ENCODE data around the genes SH2D7 and IDH3A.

GRCh38 chr15:76964155-76964537 is 30.8 kb upstream of the PSTPIP1 start:
- PRO-cap, result no peak

DNA sequence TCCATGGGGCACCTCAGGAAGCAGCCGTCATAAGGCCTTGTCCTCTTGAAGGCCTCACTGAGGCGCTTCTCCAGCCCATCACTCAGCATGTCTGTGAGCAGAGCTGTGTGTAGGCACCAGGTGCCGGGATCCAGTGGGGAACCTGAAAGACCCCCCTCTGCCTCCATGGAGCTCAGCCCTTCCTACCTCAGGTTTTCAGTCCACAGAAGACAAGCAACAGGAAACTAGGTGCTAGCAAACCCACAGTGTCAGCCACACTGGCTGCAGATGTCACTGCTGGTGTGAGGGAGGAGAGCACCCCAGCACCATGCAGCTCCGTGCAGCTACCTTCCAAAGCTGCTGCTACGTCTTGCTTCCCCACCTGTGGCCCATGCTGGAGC is 17.9 kb downstream of the PSTPIP1 start:
- PRO-cap, result no peak

- PRO-cap, result no peak
Measured at GRCh38 chr15:77042480-77042725, 28.5 kb downstream of the TSPAN3 start.

DNA sequence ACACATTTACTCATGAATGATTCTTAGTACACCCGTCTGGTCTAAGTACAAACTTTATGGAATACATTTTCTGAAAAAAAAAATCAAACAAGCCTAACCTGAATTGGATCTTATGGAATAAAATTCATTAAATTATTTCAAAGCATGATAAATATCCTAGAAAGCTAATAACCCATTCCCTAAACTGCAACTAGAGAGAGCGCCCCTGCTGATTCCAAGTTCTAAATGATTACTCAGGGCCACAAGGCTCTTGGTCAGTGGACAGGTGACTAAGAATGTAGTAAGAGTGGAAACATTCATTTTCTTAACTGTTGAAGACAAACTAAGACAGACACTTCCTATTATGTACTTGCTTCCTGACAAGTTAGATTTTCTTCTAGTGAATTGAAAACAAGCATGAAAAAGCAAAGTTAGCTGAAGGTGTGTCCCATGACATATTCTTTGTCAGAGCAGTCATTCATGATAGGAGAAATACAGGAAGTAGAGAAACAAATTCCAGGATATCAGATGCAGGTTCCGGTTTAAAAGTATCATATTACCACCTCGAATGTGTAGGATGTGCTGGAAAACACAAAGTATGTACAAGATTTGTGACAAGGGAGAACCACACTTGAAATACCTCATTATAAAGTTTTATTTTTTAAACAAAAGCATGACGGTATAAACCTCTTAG is 6.4 kb downstream of the TSPAN3 start:
- PRO-cap, result no peak

DNA sequence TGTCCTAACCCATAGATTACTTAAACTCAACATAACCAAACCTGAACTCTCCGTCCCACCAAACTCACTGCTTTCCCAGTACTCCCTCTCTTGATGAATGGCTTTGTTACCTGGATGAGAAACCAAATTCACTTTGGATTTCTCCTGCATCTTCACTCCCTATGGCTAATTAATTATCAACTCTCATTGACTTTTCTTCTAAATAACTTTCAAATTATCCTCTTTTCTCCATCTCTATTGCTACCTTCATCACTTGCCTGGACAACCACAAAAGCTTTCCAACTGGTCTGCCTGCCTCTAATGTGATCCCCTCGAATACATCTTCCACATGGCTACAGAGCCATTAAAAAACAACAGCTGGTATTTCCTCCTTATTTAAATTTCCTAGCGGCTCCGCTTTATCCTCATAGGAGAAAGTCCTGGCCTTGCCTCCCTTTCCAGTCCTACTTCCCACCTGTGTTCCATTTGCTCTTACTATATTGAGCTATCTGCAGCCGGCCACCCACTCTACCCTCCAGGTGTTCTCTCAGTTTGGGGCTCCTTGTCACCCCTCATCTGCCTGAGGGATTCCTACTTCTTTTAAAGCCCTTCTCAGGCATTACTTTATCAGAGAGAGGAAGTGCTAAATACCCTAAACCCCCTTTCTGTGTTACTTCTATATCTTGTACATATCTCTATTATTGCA is 49.6 kb upstream of the TSPAN3 start:
- PRO-cap, result no peak

- PRO-cap, result no peak
Measured at GRCh38 chr15:77178817-77179386, 108.0 kb upstream of the TSPAN3 start.

- PRO-cap, result no peak
Measured at GRCh38 chr15:77181056-77181941, 110.4 kb upstream of the TSPAN3 start.

GRCh38 chr15:77334612-77335989 is 84.8 kb downstream of the PEAK1 start:
- PRO-cap, result no peak

- PRO-cap, result no peak
Measured at GRCh38 chr15:77418625-77419059, 1.3 kb downstream of the PEAK1 start.

GRCh38 chr15:77424948-77425549 is 4.4 kb downstream of the HMG20A start:
- PRO-cap, result no peak

DNA sequence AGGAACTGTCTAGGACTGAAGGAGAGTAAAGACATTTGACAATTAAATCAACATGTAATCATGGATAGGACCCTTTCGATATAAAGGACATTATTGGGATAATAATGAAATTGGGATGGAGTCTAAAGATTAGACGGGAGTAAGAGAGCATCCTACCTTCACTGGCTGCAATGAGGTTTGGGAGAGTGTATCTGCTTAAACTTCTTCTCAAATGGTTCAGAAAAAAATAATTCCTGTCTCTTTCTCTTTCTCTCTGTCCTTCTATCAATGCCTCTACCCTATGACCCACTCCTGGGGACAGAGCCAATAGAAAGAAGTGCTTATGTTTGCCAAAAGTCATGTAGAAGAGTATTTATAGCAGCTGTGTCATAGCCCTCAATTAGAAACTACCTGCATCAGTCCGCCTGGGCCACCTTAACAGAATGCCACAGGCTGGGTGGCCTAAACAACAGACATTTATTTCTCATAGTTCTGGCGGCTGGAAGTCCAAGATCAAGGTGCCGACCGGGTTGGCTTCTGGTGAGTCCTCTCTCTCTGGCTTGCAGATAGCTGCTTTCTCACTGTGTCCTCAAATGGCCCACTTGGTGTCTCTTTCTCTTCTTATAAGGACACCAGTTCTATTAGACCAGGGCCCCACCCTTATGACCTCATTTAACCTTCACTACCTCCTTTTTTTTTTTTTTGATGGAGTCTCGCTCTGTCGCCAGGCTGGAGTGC is 92.5 kb downstream of the HMG20A start:
- PRO-cap, result no peak

DNA sequence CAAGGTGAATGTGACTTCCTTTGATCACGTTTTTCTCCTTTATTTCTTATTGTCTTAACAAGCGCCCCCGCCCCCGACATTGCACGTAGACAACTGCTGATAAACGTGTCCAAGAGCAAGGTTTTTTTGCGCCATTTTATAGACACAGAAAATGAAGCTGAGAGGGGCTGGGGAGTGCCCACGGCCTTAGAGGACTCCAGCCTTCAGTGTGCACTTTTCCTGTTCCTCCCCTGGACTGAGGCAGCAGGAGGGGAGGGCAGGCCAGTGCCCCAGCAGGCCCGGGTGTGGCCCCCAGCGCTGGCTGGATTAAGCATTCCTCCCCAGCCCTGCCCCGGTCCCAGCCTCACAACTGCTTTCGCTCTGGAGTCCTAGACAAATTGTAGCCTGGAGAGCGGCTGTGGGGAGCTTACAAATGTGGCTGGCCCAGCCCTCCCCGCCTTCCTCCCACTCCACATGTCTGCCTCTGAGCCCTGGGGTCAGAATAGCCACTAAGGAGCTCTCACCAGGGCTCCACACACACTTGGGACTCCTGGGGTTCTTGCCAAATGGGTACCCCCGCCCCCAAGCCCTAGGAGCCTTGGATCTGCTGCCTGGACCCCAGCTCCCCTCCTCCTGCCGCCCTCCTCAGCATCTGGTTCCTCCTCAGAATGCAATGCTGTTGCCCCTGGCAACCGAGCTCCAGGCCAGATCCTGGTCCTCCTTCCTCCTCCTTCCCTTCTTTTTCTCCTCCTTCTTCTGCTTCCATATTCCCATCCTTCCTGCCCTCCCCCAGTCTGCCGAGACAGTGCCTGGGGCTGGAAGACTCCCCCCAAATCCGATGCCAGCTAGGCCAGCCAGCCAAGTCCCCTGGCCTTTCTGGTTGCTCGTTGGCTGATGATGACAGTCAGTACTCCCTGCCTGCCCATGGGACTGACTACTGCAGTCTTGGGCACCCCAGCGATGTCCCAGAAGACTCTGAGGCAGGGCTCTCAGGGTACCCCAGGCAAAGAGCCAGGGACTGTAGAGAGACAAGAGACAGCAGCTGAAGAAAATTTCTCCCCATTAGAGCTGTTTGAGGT is 91.2 kb downstream of the LINGO1 start:
- PRO-cap, result no peak

DNA sequence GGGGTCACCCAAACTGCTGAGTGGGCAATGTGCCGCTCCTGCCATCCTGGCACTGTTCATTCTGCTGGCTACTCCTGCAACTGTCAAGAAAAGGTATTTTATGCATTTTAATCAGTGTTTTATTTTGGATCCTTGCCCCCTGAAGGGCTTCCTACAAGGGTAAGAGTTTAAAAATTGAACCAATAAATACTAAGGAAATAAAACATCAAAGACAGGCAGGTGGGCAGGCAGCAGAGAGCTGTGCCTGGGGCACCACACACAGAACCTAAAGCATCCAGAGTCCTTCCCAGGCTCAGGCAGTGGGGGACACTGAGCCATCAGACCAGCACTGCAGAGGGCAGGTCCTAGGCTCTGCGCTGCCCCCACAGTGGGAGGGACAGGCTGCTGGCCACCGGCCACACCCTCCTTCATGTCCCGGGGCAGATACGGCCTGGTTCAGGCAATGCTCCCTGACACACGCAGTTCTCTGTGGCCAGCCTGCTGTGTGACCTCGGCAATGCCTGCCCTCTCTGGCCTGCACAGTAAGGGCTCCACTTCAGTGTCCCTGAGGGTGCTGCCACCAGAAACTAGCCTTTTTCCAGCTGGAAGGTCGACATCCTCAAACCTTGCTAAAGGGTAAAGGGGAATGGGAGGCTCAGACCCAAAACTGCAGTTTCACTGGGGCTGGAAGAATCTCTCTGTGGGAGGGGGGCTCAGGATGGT is 12.5 kb downstream of the LINGO1 start:
- PRO-cap, result no peak

- PRO-cap, result no peak
Measured at GRCh38 chr15:77630669-77632067, 1.5 kb downstream of the LINGO1 start.

- PRO-cap, result no peak
Measured at GRCh38 chr15:77632239-77632576, 504 bp downstream of the LINGO1 start.

DNA sequence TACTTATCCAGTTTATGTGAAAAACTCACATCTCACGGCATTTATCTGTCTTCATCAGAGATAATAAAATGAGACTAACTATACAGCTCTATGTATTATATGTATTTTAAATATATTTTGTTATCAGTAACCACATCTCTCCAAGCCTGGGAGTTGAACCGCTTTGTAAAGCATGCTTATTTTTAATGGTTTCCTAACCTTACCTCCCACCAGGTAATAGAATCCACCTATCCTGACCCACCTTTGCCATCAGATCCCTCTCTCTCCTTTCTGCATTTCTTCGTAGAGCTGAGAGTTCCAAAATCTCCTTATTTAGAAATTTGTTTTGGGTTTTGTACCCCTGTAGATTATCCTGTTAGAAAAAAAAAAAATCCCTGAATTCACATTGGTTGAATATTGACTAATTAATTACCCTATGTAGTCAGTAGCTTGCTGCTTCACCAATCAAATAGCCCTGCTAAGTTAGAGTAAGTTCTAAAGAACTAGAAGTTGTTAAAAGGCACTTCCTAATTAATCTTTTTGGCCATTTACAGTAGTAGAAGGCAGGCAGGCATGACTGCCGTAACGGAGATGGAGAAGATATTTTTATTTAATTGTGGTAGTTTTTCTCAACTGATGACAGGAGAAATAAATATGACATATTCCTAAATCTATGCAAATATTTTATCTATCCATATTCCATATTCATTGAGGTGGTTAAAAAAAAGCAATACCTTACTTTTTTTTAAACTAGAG is 59.7 kb downstream of the TBC1D2B start:
- PRO-cap, result no peak

DNA sequence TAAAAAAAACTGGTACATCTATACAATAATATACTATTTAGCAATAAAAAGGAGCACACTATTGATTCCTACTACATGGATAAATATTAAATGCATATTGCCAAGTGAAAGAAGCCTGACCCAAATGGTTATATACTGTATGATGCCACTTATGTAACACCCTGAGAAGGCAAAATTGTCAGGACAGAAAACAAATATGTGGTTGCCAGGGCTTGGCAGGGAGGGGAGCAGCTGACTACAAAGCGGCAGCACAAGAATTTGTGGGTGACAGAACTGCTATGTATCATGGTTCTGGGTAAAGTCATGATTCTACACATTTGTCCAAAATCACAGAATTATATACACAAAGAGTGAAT is 22.6 kb downstream of the TBC1D2B start:
- PRO-cap, result no peak

- PRO-cap, result no peak
Measured at GRCh38 chr15:78058911-78060125, 18.2 kb downstream of the TBC1D2B start.

DNA sequence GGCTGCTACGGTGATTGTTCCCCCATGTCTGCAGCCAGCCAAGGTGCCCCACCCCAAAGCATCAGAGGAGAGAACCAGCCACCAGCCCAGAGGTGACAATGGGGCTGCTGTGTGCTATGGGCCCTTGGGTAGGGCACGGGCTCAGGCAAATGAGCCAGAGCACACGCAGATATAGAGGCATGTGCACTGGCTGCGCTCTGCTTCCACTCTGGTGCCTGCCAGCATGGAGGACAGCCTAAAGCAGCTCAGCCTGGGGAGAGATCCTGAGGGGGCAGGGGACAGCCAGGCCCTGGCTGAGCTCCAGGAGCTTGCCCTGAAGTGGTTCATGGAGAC is at the start of gene SH2D7:
Gene SH2D7, plus strand, starts transcription at position 200 of the 333 bp plus-strand sequence.
- PRO-cap, result no peak

DNA sequence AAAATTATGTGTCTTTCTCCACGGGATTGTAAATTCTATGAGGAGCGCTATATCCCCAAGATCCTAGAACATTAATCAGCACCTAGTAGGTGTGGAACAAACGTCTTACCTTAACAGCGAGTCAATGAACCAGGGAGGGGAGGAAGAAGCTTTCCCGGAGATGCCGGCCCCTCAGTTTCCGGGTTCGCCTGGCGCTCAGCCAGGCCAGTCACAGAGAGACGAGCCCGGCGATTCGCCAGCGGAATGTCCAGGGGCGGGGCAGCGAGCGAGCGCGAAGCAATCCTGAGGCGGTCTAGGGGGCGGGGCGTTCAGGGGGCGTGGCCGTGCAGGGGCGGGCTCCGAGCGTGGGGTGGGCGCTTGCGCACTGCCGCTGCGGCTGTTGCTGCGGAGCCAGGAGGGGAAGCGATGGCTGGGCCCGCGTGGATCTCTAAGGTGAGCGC is at the start of gene IDH3A:
Gene IDH3A, plus strand, starts transcription at position 364 of the 440 bp plus-strand sequence.
- PRO-cap, result bidirectional peak, plus-strand start at position 379 of the sequence, minus-strand start at position 173 of the sequence

Measured in Metastatic Pancreatic Carcinoma in the Ovary (tissue), 1 donor.